Mesenchymal stem cell of the bone marrow (primary cell): ENCODE measurements around the gene IL18.

- CAGE, long polyA plus RNA, result no peak
These were observed 4.9 kb downstream of the TIMM8B start for GRCh38 chr11:112081491-112082138.

DNA sequence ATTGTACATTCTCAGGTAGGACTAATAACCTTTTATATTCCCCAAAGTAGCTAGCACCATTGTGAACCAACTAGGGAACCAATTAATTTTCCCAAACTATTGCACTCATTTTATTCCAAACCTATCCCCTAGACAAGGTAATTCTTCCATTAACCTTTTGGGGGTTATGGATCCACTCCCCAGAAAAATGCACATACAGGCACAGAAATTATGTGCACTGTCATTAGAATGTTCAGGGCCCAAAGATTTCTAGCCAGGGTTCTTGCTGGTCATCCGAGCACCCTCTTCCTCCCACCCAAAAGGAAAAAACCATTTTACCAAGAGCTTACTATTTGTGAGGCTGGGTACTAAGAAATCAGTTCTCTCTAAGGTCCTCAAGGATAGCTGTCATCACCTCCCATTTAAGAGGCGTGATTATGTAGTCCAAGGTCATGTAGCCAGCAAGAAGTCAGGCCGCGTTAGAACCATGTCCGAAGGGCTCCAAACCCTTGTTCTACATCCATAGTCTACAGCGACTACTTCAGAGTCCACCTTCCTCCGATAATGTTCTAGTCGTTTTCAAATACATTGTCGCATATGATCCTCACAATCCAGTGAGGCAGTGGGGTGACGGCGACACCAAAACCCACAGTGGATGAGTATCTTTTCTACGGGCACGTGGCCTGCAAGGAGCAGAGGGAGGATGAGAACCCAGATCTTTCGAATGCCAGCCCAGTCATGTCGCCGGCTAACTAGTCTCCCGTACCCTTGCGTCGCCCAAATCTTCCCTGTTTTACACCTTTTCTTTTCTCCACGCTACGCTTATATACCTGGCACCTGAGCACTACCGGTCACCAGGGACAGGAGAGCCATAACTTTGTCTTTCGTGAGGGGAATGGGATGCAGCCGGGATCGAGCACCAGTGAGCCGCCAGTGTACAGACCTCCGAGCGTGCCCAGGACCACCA, 634 bp downstream of the TIMM8B start:
- CAGE, long polyA plus RNA, result no peak

GRCh38 chr11:112129806-112130216, 34.1 kb downstream of the IL18 start:
- CAGE, long polyA plus RNA, result no peak

DNA sequence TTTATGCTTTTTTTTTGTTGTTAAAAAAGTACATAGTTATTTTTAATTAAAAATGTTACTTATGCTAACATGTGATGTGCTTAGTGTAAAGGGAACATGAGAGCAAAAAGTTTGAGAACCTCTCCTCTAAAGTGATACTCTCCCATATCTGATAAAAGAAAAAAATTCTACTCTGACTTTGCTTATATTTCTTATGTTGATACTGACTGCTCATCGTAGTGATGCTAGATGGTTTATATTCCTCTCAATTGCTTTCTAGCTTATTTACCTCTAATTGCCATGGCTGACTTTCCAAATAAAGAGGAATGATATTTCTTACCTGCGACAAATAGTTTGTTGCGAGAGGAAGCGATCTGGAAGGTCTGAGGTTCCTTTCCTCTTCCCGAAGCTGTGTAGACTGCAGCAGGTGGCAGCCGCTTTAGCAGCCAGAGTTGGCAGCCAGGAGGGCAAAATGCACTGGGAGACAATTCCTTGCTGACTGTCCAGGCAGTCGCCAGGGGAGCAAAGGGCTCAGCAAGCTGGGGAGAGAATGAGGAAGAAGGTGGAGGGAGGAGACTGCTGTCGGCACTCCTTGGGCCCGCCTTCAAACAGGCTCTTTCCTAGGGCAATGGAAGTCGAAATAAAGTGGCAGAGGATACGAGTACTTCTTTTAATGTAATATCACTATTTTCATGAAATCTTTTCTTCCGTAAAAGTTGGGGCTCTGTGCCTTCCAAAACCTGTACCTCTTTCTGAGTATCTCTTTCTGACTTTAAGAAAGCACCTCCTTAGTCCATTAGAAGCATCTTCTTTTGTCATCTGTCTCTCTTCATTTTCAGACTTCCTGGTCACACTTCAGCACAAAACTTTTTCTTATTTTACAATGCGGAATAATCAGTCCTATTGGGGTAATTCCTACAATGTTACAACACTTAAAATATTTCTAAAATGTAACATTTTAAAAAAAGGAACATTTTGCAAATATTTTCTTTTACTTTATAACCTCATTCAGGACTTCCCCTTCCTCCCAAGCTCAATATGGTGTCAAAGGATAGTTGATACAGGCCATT, at the start of gene IL18:
IL18 (minus strand) TSS at position 508 of the 1,049 bp plus-strand sequence.
- CAGE, long polyA plus RNA, result no peak

GRCh38 chr11:112175979-112176539, 747 bp downstream of the BCO2 start:
- CAGE, long polyA plus RNA, result no peak

DNA sequence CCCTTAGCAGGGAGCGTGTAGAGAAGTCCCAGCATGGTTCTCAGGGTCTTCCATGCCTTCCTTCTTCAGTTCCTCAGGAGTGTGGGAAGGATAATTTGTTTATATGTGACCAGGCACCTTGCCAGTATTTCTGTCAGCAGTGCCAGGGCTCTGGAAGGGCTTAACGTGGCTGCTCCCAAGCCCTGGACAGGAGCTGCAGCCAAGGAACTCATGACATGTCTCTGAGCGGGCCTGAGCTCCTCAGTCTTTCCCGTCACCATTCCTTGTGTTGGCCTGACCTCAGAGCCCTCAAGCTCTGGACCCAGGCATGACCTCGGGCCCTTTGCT, 264.0 kb upstream of the PLET1 start:
- CAGE, long polyA plus RNA, result no peak

- CAGE, long polyA plus RNA, result no peak
These were observed 292.4 kb upstream of the PLET1 start for GRCh38 chr11:112553115-112553449.

DNA sequence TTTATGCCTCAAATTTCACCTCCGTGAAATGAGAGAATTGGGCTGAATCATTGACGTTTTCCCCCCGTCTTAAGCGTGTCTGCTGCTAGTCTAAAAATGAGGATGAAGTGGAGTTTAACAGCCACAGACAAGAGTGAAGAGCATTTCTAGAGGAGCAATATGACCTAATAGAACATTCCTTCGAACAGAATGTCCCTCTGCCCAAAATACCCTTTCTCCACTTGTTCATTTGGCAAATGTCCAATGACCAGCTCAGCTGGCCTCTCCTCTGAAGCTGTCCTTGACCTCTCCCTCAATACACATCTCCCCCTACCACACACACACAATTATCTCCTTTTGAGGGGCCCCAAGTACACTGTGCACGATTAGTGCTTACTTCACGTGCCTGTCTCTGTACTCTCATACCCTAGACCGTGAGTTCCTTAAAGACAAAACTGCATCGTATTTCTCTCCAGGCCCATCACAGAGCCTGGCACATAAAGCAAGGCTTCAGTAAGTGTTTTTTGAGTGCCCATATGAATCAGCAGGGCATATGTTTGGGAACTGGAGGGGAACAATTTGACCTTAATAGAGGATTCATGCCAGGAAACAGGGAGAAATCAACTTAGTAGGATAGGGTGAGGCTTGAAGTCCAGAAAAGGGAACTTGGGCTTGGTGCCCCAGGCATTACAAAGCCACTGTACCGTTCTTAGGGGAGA, 18.2 kb upstream of the NCAM1 start:
- CAGE, long polyA plus RNA, result no peak

GRCh38 chr11:113475509-113475905, 309 bp upstream of the DRD2 start:
- CAGE, long polyA plus RNA, result no peak

- CAGE, long polyA plus RNA, result no peak
These were observed 23.2 kb upstream of the ZBTB16 start for GRCh38 chr11:114036057-114037011.

GRCh38 chr11:114088867-114089342, 29.4 kb downstream of the ZBTB16 start:
- CAGE, long polyA plus RNA, result no peak

DNA sequence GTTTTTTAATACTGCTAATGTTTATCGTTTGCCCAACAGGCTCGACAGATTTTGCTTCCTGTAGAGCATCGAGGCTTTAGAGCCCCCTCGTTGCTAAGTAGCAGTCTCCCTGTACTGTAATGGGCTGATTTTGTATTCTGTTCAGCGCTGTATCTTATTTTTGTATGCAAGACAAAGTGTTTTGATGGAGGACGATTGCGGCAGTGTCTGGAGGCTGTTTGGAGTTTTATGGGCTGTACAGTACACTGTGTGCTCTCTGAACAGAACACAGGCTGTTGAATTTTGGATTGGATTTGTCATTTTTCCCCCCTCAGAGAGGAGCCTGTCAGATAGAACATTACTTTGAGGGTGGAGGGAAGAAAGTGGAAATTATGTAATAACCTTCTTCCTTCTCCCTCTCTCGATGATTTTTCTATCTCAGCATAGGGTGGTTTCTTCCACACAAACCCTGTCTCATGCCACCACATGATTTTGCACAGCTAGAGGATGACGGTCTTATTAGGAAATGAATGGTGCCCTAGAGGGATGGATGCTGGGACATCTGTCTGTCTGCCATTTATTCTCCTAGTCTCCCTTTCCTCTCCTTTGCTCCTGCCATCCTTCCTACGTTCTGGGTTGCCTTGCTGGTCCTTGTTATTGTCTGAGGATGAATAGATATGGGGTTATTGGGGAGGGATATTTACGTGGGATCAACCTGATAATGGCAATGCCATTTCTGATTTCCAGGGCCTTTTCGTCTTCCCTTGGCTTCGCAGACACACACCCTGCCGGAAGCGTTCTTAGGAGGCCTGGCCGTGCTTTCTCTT, 104.6 kb downstream of the ZBTB16 start:
- CAGE, long polyA plus RNA, result no peak

DNA sequence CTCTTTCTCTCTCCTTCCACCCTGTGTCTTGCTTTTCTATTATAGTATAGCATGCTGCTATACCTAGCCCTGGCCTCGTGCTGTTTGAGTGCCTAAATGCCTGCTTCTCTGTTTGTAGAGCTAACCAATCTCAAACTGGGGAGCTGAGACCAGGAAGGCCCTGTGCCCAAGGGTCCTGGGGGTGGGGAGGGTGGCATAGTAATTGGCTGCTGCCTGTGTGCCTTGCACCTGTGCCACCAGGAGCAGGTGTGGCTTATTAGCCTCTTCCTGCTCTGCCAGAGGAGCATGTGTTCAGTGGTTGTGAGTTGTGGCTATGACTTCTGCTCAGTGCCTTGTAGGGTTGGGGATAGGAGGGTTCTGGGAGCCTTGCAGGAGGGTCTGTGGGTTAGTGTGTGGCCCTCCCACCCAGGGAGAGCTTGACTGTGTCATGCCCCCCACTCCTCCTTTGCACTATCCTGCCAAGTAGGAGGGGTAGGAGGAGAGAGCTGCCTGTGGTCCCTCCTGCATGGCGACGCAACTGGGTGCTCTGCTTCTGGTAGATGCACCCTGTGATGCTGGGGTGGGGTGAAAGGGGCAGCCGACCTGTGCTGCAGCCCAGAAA, 109.2 kb downstream of the ZBTB16 start:
- CAGE, long polyA plus RNA, result no peak

GRCh38 chr11:114173772-114174484, 114.4 kb downstream of the ZBTB16 start:
- CAGE, long polyA plus RNA, result no peak

DNA sequence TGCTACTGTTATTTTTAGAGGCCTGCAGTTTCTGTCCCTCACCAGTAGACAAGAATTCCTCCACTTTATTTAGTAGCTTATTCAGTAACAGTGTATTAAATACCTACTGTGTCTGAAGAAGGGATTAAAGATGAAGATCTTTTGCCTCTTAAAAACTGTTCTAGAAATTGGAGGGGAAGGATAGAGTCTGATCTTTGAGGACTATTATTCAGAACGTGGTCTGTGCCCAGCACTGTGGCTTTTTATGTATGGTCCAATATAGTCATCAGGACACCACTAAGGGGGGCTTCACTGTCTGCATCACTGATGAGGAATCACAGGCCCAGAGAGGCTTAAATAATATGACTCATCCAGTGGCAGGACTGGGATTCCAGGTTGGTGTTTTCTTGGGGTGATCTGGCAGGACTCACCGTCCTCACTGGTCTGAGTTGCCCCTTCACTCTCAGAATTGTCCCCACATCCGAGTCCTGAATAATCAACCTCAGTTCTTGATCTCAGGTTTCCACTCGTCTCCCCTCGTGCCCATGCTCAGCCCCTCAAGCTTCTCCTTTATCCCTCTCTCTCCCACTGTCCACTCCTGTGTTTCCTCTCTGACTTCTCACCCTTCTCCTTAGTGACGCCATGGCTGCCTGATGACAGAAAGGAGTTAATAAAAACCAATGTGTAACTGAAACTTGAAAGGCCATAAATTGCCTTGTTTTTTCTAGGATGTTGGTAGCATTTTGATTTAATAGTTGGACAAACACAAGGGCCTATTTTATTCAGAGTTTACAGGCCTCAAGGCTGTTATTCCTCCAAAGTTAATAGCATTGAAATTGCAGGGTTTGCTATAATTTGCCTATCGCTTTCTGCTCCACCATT, 95.7 kb upstream of the NNMT start:
- CAGE, long polyA plus RNA, result no peak

GRCh38 chr11:114239275-114239972, 56.8 kb upstream of the NNMT start:
- CAGE, long polyA plus RNA, result no peak

GRCh38 chr11:114243670-114244450, 52.3 kb upstream of the NNMT start:
- CAGE, long polyA plus RNA, result no peak

DNA sequence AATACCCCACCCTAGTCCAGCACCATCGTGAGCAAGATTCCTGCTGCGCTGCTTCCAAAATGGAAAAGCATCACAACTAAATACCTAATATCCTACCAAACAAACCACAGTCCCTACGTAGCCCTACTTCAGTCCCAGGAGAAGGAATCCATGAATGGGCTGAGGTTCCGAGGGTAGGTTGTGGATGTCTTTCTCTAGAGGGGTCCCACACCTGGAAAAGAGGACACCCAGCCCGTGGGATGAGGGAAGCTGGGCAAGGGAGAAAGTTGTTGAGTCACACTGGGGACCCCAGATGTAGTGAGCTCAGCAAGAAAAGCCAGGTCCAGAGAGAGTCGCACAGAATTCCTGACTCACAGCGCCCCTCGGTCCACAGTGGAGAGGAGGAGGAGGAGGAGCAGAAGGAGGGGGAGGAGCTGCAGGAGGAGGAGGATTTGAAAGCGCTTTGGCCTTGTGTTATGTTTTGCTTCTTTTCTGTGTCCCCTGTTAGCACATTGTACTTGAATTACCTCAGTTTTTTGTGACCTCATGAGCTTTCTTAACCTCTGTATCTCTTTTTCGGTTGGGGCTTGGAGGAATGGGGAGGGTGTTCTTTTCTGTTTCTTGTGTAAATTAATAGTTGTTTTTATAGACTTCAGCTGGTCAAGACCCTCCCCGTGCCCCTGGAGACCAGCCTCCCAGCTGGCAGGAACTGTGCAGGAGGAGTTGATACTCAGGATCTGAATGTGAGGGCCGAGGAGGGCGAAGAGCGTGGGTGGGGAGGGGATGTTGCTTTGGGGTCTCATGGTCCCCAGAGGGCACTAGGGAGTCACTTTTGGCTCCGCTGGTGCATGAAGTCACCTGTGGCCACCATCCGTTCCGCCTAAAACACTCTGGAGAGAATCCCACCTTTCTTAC, 44.6 kb upstream of the NNMT start:
- CAGE, long polyA plus RNA, result no peak

- CAGE, long polyA plus RNA, result no peak
These were observed 39.2 kb upstream of the NNMT start for GRCh38 chr11:114257050-114257434.

DNA sequence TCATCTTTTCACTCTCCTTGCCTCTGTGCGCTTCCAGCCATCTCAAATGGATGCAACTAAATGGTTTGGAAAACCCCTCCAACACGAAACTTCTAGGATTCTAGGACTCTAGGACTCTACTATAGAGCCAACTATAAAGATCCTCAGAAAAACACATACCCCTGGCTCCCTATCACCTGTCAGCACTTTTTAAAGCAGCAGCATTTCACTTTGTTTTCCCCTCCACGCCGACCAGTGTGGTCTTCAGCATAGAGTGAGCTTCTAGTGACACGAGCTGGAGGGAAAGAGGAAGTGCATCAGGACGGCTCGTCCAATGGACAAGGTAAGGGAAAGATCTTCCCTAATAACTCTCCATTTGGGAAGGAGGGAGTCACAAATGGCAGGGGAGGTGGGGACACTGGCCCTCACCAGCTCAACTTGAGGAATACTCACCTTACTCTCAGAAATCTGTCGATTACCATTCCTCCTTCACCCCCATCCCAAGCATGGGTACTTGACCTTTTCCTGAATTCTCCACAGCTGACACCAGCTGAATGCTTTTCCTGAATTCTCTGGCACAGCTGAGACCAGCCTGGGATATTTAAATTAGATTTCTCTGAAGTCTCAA, 33.5 kb upstream of the NNMT start:
- CAGE, long polyA plus RNA, result no peak